ENCODE measurements around the genes SLC45A1 and SLC2A7.

- PRO-cap, 4 experiments, result no peak in any of the 4 experiments
- RAMPAGE, long total RNA, 4 experiments, result no peak in any of the 4 experiments
Measured at GRCh38 chr1:8013071-8013425, 13.1 kb downstream of the ERRFI1 start.

DNA sequence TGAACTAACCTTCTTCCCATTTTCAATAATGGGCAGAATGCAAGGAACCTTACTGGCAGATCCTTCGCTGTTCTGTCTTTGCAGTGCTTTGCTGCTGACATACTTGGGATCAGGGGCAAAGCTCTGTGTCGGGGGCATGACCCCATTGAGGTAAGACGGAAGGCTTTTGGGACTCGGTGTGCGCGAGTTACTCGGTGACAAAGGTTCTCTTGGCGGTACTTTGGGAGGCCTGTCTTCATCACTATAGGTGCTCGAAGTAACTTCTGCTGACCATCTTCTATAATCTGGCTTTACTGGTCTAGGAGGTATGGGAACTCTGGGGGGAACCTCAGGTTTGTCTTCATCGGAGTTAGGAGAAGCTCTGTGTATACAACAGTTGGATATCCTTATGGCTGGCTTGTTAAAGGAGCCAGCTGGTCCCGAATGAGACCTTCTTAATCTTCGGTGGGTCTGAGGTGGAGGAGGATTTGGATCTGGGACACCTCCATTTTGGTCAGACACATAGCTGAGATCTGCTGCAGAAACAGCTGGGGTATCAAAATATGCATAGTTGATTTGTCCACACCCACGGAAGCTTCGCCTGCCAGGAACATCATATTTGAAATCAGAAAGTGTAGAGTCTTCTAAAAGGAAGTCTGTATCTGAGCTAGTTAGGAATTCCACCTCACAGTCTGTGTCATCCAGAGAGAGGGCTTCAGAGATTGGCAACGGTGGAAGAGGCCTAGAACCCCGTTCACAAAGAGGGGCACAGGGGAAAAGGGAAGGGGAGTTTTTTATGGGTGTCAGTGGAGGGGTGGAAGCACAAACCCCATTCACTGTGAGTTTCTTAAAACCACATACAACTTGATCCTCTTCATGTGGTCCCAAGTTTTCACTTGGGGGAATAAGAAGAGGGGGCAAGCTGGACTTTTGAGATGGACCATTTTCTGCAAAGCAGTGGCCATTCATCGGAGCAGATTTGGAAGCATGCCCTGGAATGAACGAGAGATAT lies 12.4 kb downstream of the ERRFI1 start:
- PRO-cap, 4 experiments, result no peak in any of the 4 experiments
- RAMPAGE, long total RNA, 4 experiments, result start-site peak on the minus strand in 1 of 4 experiments, centred at position 466 of the sequence, 7 reads per replicate

DNA sequence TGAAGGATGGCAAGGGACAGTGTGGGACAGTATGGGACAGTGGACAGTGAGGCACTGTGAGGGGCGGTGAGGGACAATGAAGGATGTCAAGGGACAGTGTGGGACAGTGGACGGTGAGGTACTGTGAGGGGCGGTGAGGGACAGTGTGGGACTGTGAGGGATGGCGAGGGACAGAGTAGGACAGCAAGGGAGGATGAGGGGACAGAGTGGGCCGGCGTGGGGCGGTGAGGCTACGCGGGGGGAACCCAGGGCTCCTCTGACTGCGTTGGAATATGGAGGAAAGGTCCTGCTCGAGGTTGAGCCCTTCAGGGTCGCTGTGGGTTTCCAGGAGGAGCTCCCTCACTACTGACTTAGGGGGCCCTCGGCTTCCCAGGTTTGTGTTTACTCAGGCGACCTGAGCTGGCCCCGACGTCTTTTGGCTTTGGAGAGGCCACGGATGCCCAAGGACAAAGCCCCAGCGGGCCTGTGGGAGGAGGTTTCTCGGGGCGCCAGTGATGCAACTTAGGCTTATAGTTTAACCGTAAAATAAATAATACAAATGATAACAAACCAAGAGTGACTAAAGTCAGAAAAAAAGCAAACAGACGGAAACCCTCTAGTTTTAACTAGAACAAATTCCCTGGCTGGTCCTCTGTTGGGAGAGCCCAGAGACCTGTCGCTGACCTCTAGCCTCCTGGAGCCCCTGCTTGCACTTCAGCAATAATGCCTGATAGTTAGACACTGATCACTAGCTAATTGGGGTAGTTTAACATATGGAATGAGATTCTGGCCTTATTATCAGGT lies 1.1 kb upstream of the ERRFI1 start:
- PRO-cap, 4 experiments, result no peak in any of the 4 experiments
- RAMPAGE, long total RNA, 4 experiments, result no peak in any of the 4 experiments

DNA sequence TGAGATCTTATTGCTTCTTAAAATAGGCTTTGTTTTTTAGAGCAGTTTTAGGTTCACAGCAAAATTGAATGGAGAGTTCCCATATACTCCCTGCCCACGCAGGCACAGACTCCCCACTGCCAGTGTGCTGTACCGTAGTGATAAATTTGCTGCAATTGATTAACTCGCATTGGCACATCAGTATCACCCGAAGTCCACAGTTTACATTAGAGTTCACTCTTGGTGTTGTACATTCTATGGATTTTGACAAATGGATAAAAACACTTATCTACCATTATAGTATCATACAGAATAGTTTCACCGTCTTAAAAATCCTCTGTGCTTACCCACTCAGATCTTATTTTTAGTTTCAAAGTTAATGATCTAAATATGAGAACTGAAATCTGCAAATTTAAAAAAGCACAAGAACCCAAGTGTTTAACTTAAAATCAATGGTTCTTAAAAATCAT lies 71.9 kb upstream of the ERRFI1 start:
- PRO-cap, 4 experiments, result no peak in any of the 4 experiments
- RAMPAGE, long total RNA, 4 experiments, result no peak in any of the 4 experiments

DNA sequence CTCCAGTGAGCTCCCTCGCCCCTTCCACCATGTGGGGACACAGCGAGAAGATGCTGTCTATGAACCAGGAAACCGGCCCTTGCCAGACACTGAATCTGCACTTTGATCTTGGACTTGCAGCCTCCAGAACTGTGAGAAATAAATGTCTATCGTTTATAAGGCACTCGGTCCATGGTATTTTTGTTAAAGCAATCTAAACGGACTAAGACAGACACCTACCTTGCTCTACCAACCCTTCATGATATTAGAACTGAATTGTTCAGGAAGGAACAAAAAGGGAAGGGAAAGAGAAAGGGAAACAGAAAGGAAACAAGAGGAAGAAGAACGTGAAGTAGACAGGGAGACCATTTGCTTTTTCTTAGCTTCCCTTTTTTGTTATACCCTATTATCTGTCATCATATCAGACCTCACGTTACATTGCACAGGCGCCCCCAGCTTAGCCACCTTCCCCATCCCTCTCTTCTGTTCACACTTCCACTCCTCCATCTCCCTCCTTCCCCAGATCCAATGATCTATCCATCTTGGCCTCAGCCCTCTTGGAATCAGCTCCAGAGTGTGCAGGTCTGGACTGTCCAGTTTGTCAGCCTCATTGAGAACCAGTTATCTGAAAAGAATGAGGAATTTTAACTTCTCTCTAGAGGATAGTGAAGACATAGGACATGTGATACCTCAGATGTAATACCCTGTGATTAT lies 100.9 kb upstream of the ERRFI1 start:
- PRO-cap, 4 experiments, result peak in 2 of 4 experiments; most common minus-strand start position 615 of the sequence (in 2)
- RAMPAGE, long total RNA, 4 experiments, result no peak in any of the 4 experiments

DNA sequence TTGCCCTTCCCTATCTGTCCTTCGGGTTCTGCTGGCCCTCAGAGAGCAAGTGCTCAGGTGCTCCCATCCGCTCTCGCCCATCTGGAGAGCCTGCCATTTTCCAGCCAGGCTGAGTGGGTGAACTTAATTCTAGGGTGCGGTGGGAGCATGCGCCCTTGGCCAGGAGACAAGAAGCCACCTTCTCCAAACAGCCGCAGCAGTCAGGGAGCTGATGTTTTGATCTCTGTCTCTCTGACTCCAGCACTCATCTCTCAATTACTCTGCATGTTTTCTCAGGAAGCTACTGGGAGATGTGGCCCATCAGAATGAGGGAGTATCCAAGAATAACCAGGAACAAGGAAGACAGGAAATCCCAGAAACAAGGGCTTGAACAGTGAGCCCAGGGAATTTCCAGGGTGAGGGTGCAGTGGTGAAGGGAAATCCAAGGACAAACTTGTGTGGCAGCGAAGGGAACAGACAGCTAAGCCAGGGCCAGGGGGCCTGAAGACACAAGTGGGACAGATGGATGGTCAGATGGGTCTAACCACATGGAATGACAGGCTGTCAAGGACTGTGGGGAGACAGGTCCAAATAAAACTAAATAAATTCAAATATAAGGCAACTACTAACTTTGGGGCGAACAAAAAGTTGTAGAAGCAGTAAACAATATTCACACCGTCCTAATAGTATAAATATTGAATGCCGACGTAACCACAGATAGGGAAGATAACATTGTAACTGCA lies 121.8 kb upstream of the ERRFI1 start:
- PRO-cap, 4 experiments, result peak in 1 of 4 experiments; most common plus-strand start position 430 of the sequence (in 1); most common minus-strand start position 252 of the sequence (in 1)
- RAMPAGE, long total RNA, 4 experiments, result no peak in any of the 4 experiments

GRCh38 chr1:8232035-8232823 lies 85.7 kb upstream of the SLC45A1 start:
- PRO-cap, 4 experiments, result no peak in any of the 4 experiments
- RAMPAGE, long total RNA, 4 experiments, result no peak in any of the 4 experiments

DNA sequence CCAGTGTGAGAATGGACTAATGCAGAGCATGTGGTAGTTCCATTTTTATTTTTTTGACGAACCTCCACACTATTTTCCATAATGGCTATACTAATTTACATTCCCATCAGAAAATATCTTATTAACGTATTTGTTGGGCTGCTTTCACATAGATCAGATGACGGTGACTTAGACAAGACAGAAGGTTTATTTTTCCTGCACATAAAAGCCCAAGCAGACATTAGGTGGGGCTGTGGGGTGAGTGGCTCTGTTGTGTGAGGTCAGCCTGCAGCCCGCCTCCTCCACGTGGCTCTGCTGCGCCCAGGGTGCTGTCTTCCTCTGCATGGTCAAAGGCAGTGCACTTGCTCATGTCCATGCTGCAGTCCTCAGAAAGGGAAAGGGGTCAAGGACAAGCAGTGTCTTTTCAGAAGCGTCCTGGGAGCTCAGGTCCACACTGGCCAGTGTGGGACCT lies 36.2 kb upstream of the SLC45A1 start:
- PRO-cap, 4 experiments, result no peak in any of the 4 experiments
- RAMPAGE, long total RNA, 4 experiments, result no peak in any of the 4 experiments

DNA sequence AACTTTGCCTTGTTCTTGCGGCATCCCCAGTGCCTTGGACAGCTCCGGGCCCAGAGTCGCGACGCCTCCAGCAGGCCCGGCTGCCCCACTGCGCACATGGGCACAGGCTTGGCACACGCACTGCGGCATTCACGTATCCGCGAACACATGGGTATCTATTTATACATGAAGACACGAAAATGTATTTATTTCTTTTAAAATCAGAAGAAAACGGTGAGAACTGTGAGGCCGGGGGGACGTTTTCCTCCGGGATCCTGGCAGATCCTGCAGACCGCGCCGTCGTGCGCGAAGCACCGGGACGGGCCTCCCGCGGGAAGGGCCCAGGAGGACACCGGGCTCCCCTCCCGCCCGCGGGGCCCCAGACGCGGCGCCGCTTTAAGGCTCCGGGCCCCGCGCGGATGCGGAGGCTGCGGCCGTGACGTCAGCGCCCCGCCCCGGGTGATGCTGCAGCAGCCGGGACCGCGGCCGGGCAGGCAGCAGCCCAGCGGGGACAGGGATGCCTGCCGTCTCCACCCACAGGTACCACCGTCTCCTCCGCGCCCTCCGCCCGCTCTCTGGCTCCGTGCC lies at the start of gene SLC45A1:
Gene SLC45A1, plus strand, starts transcription at position 447 of the 567 bp plus-strand sequence.
- PRO-cap, 4 experiments, result peak in 4 of 4 experiments; most common plus-strand start position 441 of the sequence (in 3); most common minus-strand start position 350 of the sequence (in 2)
- RAMPAGE, long total RNA, 4 experiments, result start-site peak on the plus strand in 4 of 4 experiments, centred at positions 448 to 462 of the sequence, 43 to 84 reads per replicate

GRCh38 chr1:8355021-8355859 lies 37.3 kb downstream of the SLC45A1 start:
- PRO-cap, 4 experiments, result no peak in any of the 4 experiments
- RAMPAGE, long total RNA, 4 experiments, result no peak in any of the 4 experiments

DNA sequence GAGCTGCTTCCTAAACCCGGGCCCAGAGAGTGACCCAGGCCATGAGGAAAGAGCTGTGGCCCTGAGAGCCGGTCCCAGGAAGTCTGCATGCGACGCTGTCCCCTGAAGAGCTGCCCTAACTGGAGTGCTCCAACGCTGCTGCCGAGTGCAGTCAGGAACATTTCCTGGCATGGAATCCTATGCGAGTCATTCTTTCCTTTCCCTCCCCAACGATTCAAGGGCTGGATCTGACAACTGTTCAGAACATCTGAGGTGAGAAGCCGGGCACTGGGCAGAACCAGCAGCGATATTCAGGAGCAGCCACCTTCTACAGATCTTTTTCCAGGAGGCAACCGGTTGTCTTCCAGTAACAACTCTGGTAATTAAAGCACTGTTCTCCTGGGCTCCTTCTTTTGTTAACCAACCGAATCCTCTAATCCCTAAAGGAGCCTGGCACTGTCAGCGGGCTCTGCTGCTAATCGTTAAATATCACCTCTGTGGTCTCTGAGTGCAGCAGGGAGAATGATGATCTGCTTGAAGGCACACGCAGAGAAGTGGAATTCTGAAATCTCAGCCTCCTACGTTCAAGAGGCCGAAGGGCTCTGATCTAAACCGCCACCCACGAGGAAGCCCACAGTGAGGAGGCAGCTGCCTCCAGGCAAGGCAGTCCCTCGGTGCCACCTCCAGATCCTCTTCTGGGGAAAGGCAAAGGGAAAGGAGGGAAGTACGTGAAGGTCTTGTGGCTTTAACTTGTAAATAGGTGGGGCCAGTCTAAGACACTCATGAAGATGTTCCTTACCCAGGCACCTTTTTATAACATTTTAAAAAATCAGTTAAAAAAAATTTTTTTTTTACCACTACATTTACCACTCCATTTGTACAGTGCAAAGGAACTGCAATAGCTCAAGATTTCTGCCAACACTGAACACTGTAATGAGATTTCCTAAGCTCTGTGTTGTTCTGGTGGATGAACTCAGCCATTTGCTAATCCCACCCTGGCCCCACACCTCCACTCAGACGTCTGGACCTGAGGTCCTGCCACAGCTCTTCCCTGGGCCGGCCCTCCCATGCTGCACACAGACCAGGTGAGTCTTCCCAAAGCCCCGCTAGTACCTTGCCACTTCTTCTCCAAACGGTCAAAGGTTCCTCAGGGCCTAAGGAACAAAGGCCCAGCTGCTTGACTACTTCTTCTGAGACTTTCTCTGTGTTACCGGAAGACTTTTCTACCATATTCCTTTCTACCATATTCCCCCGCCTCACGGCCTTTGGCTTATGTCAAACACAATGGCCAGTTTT lies 56.1 kb downstream of the SLC45A1 start:
- PRO-cap, 4 experiments, result peak in 4 of 4 experiments; most common plus-strand start position 246 of the sequence (in 3); most common minus-strand start position 112 of the sequence (in 3)
- RAMPAGE, long total RNA, 4 experiments, result no peak in any of the 4 experiments

- PRO-cap, 4 experiments, result no peak in any of the 4 experiments
- RAMPAGE, long total RNA, 4 experiments, result no peak in any of the 4 experiments
Measured at GRCh38 chr1:8399517-8400083, 81.7 kb downstream of the SLC45A1 start.

GRCh38 chr1:8663800-8664594 lies 153.4 kb downstream of the RERE start:
- PRO-cap, 4 experiments, result peak in 1 of 4 experiments; most common plus-strand start chr1:8664263 (in 1); most common minus-strand start chr1:8664153 (in 1)
- RAMPAGE, long total RNA, 4 experiments, result no peak in any of the 4 experiments

GRCh38 chr1:8860635-8861367 lies 17.7 kb downstream of the ENO1 start:
- PRO-cap, 4 experiments, result no peak in any of the 4 experiments
- RAMPAGE, long total RNA, 4 experiments, result no peak in any of the 4 experiments

DNA sequence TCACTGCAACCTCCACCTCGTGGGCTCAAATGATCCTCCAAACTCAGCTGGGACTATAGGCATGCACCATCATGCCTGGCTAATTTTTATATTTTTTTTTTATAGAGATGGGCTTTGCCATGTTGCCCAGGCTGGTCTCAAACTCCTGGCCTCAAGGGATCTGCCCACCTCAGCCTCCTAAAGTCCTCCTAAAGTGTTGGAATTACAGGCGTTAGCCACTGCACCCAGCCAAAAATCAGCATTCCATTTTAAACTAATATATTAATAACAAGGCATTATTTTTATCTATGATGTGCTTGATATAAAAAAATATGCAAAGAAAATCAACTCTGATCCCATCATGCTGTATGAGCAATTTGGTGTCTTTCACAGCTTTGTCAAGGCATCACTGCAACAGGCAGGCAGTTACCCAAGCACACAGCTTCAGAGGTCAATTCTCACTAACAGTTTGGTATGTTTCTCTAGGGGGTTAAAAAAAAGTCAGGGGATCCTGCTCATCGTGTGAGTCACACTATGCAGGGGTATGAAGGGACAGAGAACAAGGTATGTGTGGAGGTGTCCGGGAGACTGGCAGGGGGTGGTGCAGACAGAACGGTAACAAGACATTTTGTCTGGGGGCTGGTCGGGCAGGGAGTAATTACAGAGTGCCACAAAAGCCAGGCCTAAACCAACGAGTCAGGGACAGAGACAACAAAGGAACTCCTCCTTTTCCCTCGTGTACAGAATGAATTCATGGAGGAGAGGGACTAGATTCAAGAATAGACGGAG lies 9.5 kb downstream of the ENO1 start:
- PRO-cap, 4 experiments, result no peak in any of the 4 experiments
- RAMPAGE, long total RNA, 4 experiments, result no peak in any of the 4 experiments

DNA sequence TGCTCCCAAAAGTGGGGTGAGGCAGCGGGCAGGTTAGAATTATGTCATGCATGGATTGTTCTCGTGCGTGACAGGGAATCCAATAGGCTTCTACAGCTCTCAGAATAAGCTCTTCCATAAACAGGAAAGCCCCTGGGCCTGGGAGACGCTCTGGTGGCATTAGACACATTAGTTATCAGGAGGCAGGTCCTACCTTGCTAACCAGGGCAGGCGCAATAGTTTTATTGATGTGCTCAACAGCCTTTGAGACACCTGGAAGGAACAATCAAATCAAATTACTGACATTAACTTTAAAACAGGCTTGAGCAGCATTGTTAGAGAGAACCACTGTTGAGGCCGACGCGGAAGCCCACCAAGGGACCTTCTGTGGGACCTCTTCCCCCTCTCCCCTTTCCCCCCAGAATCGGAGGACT lies 8.2 kb downstream of the ENO1 start:
- PRO-cap, 4 experiments, result no peak in any of the 4 experiments
- RAMPAGE, long total RNA, 4 experiments, result no peak in any of the 4 experiments

- PRO-cap, 4 experiments, result no peak in any of the 4 experiments
- RAMPAGE, long total RNA, 4 experiments, result no peak in any of the 4 experiments
Measured at GRCh38 chr1:9026147-9026666, at the start of gene SLC2A7. SLC2A7 (minus strand) TSS chr1:9026423.

DNA sequence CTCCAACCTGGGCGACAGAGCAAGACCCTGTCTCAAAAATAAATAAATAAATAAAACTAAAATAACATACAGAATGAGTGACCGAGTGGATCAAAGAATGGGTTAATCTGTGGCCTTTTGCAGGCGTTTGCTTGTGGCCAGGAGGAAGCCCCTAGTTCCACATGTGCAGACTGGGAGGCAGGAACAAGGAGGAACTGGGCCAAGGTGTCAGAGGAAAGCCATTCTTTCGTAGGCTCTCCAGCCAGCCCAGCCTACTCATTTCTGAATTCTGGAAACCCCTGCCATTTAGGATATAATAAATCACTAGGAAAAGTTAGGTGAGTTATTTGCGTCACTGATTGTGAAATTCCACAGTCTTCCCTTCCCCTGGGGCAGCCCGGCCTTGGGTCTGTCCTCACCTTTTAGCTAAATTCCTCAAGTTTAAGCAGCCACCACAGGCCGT lies 18.4 kb downstream of the GPR157 start:
- PRO-cap, 4 experiments, result no peak in any of the 4 experiments
- RAMPAGE, long total RNA, 4 experiments, result no peak in any of the 4 experiments

GRCh38 chr1:9159054-9159436 lies 30.1 kb upstream of the GPR157 start:
- PRO-cap, 4 experiments, result no peak in any of the 4 experiments
- RAMPAGE, long total RNA, 4 experiments, result no peak in any of the 4 experiments

DNA sequence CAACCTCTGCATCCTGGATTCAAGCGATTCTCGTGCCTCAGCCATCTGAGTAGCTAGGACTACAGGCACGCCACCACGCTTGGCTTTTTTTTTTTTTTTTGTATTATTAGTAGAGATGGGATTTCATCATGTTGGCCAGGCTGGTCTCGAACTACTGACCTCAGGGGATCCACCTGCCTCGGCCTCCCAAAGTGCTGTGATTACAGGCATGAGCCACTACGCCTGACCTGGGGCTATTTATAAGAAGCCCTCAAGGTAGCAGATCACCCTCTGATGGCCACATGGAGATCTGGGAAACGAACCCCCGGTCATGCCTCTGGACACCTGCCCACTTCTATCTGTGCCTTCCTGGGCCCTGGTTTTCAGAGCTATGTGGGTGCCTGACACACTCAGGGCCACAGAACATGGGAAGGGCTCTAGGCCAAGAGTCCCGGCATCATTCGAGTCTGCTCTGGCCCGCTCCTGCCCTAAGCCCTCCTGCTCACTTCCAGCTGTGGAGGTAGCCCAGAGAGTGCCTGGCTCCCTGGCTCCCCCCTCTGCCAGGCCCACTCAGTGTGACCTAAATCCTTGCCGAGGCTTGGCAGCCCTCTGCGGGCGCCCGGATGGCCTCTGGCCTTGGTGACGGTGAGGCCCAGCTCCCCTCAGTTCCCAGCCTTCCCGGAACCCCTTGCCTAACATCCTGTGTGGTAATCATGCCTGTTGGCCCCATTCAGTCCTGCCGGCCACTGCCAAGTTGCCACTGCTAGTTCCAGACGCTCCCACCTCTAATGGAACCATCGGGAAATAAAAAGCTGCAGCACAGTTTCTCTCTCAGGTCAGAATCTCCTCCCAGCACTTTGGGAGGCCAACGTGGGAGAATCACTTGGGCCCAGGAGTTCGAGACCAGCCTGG lies 1.5 kb upstream of the H6PD start:
- PRO-cap, 4 experiments, result peak in 4 of 4 experiments; most common plus-strand start position 712 of the sequence (in 4); most common minus-strand start position 611 of the sequence (in 3)
- RAMPAGE, long total RNA, 4 experiments, result start-site peak on the plus strand in 1 of 4 experiments, centred at position 718 of the sequence, 5 reads per replicate

Data from spleen (tissue), 7 donors.